HEK293 (cell line): ENCODE results near the gene ACTG1.

DNA sequence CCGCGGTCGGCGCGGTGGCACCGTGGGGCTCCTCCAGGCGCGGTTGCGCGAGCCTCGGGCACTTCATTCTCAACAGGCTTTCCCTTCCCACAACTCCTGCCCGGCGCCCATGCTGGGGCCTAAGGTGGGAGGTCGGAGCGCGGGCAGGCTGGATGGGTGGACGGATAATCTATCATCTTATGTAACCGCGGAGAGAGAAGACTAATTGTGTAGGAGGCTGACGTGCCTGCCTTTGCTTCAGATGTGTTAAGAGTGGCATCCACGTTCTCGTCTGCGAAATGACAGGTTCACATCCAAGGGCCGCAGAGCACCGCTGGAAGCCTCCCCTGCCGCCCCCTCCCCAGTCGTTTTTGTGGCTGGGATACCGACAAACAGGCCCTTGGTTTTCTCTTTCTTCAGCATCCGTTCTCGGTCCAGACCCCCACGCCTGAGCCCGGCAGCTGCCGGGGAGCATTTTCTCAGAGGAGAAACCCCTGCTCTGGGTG is 864 bp downstream of the BAIAP2 start:
- PRO-cap, result no peak
- RRBS, 2 experiments, result no CpG with 5 or more reads among the region's 33 CpGs

DNA sequence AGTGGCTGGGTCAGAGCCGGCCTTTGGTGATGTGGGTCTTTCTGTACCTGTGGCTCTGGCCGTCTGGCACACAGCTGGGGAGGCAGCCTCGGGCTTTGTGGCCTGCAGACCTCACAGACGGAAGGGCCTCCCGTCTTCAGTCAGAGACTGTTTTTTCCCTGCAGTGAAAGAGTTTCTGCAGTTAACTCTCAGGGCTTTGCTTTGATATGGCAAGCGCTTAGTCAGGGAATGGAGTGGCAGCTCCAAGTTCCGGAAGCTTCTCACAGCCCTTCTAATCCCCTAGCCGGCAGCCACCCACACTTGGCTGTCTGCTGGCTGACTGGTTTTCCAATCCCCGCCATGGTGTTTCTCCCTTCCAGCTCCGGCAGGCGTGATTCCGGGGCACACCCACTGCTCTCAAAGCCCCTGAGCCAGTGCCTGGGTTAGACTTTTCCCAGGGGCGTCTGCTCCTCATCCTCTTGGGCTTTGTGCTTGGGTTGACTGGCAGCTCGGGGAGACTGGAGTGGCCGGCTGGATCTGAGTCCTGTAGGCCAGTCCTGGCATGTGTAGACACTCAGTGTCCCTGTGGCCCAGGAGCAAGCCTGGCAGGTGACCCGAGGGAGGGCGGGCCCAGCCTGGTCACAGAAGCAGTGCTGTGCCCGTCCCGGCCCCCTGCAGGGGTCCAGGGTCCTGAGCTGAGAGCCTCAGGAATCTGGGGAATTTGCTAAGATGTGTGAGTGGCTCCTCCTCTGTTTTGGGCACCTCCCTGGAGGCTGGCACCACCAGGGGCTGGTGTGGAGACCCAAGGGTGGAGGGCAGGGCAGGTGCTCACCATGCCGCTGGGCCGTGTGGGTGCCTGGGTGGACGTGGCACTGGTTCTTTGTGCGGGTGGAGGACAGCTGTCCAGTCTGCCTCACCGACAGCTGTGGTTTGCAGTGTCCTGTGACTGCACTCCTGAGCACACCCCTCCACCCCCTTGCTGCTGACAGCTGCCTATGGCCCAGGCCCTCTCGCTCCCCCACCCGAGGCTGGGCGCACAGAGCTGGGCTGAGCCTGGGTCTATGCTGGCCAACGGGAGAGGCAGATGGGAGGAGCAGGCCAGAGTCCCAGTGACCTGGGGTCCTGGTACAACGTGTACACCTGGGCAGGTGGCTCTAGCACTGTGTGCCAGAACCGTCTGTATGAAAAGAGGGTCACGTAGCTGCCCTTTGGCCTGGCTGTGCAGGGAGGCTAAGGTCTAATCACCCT is 30.1 kb downstream of the BAIAP2 start:
- PRO-cap, result no peak
- RRBS, 2 experiments, result 92 to 96% methylated on average over 3 of the region's 31 CpGs

DNA sequence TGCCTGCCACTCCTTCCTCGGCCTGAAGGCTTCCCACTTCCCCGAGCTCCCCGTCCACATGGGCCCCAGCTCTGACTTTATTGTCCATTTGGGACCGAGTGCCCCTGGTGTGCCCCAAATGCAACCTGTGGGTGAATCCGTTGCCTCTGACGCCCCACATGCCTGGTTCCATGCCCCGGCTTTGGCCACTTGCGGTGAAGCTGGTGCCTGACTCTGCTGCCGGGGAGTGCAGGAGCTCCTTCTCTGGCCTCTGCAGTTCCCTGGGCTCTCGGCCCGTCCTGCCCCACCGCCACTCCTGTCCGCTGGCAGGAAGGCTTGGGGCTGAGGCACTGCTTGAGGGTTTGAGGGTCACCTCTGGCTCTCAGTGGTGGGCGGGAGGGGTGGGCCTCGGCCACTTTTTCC is 50.8 kb downstream of the BAIAP2 start:
- PRO-cap, result no peak
- RRBS, 2 experiments, result 93% methylated on average over 2 of the region's 15 CpGs

GRCh38 chr17:81090330-81090720 is 55.4 kb downstream of the BAIAP2 start:
- PRO-cap, result no peak
- RRBS, 2 experiments, result no CpG with 5 or more reads among the region's 13 CpGs

- PRO-cap, result no peak
- RRBS, 2 experiments, result 90 to 93% methylated on average over 2 of the region's 11 CpGs
These were observed 59.1 kb downstream of the BAIAP2 start for GRCh38 chr17:81093981-81094576.

- PRO-cap, result no peak
- RRBS, 2 experiments, result 82 to 100% methylated on average over 1 of the region's 19 CpGs
These were observed 52.2 kb upstream of the PVALEF start for GRCh38 chr17:81112981-81113565.

- PRO-cap, result no peak
- RRBS, 2 experiments, result 88 to 89% methylated on average over 4 of the region's 24 CpGs
These were observed 50.8 kb upstream of the PVALEF start for GRCh38 chr17:81114318-81115158.

- PRO-cap, result bidirectional peak, plus-strand start at chr17:81165779, minus-strand start at chr17:81165785; bidirectional peak, plus-strand start at chr17:81165932, minus-strand start at chr17:81165949
- RRBS, 2 experiments, result 4 to 7% methylated on average over 24 of the region's 42 CpGs
These were observed 324 bp downstream of the PVALEF start for GRCh38 chr17:81165599-81166063.

- PRO-cap, result no peak
- RRBS, 2 experiments, result 98% methylated on average over 2 of the region's 25 CpGs; no CpG with 5 or more reads in 1 of the 2 experiments
These were observed 9.5 kb downstream of the NDUFAF8 start for GRCh38 chr17:81248440-81249198.

DNA sequence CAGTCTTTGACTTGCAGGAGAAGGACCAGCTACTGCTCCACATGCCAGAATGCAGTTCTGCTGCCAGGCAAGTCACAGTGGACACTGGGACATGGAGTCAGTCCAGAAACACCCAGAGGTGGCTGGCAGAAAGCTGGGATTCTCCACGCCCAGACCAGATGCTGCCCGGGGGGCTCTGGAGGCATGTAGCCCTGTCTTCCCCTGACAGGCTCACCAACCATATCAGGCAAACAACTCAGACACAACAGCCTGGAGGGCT is 2.0 kb downstream of the SLC38A10 start:
- PRO-cap, result no peak
- RRBS, 2 experiments, result no CpG with 5 or more reads among the region's 2 CpGs

DNA sequence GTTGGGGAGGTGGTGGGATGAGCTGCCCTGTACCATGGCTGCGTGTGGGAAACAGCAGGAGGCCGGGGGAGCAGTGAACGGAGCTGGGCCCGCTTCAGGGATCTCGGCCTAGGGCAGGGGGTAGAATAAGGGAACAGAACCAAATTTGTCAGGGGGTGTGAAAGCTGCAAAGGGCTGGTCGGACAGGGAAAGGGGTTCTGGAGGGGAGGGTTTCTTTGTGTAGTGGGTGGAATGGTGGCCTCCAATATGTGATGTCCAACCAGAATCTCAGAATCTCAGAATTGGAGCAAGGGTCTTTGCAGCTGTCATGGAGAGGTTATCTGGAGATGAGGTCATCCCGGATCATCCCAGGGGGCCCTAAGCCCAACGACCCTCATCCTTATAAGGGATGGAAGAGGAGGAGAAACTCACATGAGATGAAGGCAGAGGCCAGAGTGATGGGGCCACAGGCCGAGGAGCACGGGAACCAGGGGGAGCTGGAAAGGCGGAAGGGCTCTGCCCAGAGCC is 10.2 kb upstream of the SLC38A10 start:
- PRO-cap, result no peak
- RRBS, 2 experiments, result no CpG with 5 or more reads among the region's 11 CpGs

DNA sequence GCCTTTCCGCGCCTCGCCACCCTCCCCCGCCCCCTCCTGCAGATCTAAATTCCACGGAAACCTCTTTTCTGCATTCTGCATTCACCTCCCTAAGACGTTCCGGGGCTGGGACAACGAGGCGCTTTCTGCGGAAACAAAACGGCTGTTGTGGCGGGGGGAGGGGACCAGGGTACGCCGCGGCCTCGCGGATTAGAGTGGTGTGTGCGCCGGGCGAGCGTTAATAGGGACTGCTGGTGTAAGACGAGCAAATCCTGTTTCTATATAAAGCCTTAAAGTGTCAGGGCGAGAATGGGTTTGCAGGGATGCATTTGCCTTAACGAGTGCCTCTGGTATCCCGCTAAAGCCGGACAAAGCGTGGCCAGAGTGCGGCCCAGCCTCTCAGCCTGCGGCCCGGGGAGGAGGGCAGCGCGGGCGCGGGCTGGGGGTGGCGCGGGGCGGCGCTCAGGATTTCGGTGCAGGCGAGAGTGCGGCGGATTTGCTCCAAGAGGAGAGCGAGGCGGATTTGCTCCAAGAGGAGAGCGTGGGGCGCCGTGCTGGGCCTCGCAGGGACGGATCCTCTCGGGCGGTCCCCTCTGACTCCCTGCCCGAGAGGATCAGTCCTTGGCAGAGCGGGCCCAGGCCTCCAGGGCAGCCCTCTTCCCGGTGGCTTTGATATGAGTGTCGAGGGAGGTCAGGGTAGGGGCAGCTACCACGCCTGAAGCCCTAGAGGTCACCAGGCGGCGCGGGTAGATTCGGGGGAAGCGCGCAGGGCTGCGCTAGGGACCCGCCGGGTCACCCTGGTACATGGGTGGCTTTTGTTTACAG is 5.1 kb downstream of the BAHCC1 start:
- PRO-cap, result bidirectional peak, plus-strand start at position 92 of the sequence, minus-strand start outside the sequence
- RRBS, 2 experiments, result 17 to 93% methylated on average over 5 to 15 of the region's 65 CpGs

- PRO-cap, result no peak
- RRBS, 2 experiments, result no CpG with 5 or more reads among the region's 12 CpGs
These were observed 5.8 kb downstream of the BAHCC1 start for GRCh38 chr17:81400978-81401442.

GRCh38 chr17:81403460-81404484 is 8.5 kb downstream of the BAHCC1 start:
- PRO-cap, result bidirectional peak, plus-strand start at chr17:81403988, minus-strand start at chr17:81403954
- RRBS, 2 experiments, result 85% methylated on average over 9 of the region's 40 CpGs; no CpG with 5 or more reads in 1 of the 2 experiments

DNA sequence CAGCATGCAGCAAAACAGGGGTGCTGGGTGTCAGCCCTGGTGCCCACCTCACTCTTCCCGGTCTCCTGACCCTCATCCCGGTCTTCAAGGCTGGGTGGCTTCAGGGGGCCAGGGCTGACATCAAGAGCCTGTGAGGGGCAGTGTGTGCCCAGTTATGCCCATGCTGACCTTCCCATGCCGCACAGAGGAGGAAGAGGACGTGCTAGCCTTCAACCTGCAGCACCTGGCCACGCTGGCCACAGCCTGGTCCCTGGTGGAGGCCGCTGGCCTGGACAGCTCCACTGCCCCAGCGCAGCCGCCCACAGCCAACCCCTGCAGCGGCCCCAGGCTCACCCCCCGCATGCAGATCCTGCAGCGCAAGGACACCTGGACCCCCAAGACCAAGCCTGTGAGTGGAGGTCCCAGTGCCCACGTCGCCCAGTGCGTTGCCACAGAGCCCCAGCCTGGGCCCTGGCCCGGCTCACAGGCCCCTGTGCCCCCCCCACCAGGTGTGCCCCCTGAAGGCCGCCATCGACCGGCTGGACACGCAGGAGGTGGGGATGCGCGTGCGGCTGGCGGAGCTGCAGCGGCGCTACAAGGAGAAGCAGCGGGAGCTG is 56.3 kb downstream of the BAHCC1 start:
- PRO-cap, result no peak
- RRBS, 2 experiments, result no CpG with 5 or more reads among the region's 26 CpGs

GRCh38 chr17:81481158-81482154 is 31.1 kb downstream of the ACTG1 start:
- PRO-cap, result no peak
- RRBS, 2 experiments, result 92% methylated on average over 2 of the region's 101 CpGs; no CpG with 5 or more reads in 1 of the 2 experiments

DNA sequence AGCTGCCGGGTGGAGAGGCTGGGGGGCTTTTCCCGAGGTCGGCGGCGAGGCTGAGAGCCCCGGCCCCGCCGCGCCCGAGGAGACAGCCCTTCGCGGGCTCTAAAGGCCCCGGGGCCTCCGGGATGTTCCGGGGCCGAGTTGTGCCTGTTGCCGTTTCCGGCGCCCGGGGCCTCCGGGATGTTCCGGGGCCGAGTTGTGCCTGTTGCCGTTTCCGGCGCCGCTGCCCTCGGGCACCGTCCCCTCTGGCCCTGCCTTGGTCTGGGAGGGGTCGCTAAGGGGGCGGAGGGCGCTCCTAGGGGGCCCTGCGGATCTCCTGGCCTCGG is 24.4 kb downstream of the ACTG1 start:
- PRO-cap, result bidirectional peak, plus-strand start at position 253 of the sequence, minus-strand start at position 244 of the sequence
- RRBS, 2 experiments, result 2 to 5% methylated on average over 13 of the region's 34 CpGs

- PRO-cap, result bidirectional peak, plus-strand start at chr17:81513011, minus-strand start at chr17:81512799
- RRBS, 2 experiments, result 1 to 2% methylated on average over 28 to 32 of the region's 75 CpGs
These were observed at the start of gene ACTG1 for GRCh38 chr17:81512403-81512973. Gene ACTG1 (minus strand): TSS chr17:81512799.

- PRO-cap, result no peak
- RRBS, 2 experiments, result 1% methylated on average over 19 of the region's 24 CpGs
These were observed 394 bp upstream of the ACTG1 start for GRCh38 chr17:81513079-81513307.

DNA sequence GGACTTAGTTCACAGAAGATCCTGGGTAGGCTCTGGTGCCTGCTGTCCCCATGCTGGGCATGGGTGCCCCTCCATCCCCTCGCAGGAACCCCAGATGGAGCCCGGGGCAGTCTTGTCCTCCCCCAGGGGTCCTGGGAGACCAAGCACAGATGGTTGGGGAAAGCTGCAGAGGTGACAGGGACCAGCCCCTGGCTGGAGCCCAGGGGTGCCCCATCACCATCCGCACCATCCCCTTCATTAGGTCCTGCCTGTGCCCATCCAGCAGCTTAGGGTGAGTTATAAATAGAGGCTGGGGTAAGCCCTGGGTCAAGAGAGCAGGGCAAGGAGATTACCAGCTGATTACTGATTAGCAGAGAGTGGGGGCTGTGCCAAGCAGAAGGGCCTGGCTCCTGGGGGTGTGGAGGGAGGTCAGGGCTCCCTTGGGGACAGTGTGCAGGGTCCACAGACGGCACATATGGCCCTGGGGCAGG is 6.3 kb downstream of the FSCN2 start:
- PRO-cap, result unidirectional peak, minus-strand start at position 270 of the sequence
- RRBS, 2 experiments, result no CpG with 5 or more reads among the region's 4 CpGs